ENCODE measurements around a stretch of chr3.

DNA sequence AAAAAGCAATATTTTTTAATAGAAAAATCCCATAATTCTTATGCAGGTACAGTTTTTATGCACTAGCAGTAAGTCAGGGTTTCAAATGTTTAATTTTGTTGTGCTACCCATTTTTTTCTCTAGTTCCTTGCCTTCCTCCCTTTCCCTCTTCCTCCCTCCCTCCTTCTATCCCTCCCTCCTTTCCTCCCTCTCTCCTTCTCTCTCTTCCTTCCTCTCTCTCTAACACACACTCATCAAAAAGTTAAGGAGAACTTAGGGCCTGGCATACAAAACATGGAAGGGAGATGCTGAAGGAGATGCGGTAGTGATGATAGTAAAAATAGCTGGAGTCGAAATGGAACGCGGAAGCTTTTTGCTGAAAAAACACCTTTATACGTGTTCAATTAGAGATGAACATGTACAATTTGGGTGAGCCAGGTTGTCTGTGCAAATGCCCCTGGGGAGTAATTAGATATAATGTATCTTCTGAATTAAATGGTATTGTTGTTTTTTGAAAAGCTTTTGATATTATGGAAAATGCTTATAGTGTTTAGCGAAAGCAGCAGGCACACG is 103.9 kb downstream of the VPS8 start:
- PRO-cap, result no peak
- RAMPAGE, long total RNA, 4 experiments, result no peak in any of the 4 experiments

- PRO-cap, result no peak
- RAMPAGE, long total RNA, 4 experiments, result no peak in any of the 4 experiments
These were observed 27.2 kb upstream of the MAP3K13 start for GRCh38 chr3:185335526-185336291.

DNA sequence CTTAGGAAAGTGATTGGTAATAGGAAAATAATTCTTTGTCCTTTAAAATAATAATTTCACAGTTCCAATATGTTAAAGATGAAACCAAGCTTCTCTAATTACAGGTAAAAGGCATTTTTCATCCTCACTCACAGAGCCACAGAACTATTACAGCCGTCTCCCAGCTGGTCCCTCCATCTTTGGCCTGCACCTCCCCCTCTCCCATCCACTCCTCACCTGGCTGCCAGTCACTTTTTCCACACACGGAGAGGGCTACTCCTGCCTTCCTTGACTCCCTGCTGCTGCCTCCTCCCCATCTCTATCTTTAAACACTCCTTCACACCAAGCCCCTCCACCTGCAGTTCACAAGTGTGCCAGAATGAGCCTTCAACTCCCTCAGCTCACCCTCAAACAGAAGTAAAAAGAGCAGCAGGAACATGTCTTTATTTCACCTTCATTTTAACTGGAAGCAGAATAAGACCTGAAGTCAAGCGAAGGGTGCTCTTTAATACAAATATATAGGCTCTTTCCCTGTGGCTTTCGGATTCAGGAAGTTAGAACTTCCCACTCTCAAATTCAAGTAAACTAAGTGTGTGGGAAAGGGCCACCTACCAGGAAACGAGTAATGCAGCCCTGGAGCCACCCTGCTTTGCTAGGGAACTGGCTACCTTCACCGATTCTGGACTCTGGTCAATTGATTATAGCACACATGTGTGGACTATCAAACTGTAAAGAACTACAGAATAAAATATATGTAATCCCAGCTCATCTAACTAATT is 116.5 kb downstream of the SENP2 start:
- PRO-cap, result no peak
- RAMPAGE, long total RNA, 4 experiments, result no peak in any of the 4 experiments

- PRO-cap, result bidirectional peak, plus-strand start at chr3:185826389, minus-strand start at chr3:185826300
- RAMPAGE, long total RNA, 4 experiments, result no peak in any of the 4 experiments
These were observed 1.3 kb upstream of the IGF2BP2 start for GRCh38 chr3:185825944-185826757.

- PRO-cap, result no peak
- RAMPAGE, long total RNA, 4 experiments, result start-site peak on the minus strand in 1 of 4 experiments, at chr3:185930226-185930322 at its widest, 14 reads per replicate
These were observed 8.1 kb downstream of the TRA2B start for GRCh38 chr3:185929183-185930585.

GRCh38 chr3:185931383-185932026 is 6.3 kb downstream of the TRA2B start:
- PRO-cap, result no peak
- RAMPAGE, long total RNA, 4 experiments, result start-site peak on the minus strand in 1 of 4 experiments, at chr3:185931461-185931899 at its widest, 6 to 20 reads per replicate

DNA sequence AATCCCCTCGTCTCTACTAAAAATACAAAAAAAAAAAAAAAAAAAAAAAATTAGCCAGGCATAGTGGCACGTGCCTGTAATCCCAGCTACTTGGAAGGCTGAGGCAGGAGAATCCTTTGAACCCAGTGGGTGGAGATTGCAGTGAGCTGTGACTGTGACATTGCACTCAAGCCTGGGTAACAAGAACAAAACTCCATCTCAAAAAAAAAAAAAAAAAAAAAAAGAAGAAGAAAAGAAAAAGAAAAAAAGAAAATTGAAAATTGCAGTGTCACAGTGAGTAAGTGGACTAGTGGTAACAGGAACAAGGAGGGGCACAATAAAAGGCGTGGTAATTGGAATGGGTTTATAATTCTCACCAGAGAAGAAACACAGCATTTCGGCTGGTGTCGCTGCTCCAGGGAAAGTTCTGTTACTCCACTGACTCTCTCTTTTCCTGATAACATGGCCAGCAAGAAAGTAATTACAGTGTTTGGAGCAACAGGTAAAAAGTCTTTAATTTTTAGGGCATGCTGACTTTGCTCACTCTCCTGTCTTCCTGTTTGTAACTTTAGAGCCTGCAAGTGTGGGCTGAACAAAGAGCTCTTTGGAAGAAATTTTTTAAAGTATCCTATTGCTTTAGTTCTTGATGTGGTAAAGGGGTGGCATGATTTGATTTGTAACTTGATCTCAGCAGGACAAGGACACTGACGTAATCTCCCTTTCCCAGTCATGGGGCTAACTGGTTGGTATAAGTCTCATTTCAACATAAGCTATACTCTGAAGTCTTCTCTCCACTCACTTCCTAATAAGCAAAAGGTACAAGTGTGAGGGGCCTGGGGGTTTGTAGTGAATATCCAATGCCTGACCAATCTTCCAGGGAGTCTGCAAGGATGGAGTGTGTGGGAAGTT is 22.0 kb upstream of the TRA2B start:
- PRO-cap, result unidirectional peak, plus-strand start at position 375 of the sequence
- RAMPAGE, long total RNA, 4 experiments, result start-site peak on the plus strand in 4 of 4 experiments, centred at positions 374 to 410 of the sequence, 76 to 301 reads per replicate

- PRO-cap, result no peak
- RAMPAGE, long total RNA, 4 experiments, result start-site peak on the plus strand in 1 of 4 experiments, at chr3:185973924-185974086 at its widest, 43 to 101 reads per replicate
These were observed 36.0 kb upstream of the TRA2B start for GRCh38 chr3:185973840-185974212.

GRCh38 chr3:186047647-186048357 is 61.1 kb downstream of the ETV5 start:
- PRO-cap, result no peak
- RAMPAGE, long total RNA, 4 experiments, result no peak in any of the 4 experiments

DNA sequence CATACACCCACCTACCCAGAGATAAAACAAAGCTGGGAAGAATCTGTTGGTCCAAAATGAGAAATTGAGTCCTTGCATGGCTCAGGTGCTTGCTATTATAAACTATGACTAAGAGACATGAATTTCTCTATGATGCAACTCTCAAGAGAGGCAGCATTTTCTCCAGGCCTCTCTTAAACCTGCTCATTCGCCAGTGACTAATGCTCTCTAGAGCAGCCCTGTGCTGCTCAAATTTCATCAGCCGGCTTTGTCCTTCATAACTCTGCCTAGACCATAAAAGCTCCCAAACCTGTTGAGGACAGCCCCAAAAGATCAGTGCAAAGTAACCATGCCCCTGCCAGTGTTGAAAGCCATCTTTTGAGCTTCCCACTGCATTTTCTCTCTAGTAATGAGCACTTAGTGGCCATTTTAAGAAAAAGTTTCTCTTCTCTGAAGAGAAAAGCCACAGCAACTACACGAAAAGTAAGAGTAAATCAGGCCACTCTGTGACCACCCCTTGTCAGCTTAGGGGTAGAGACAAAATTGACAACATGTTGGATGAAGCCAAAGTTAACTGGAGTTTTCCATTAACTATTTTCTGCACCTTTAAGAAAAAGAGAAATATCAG is 4.8 kb downstream of the ETV5 start:
- PRO-cap, result no peak
- RAMPAGE, long total RNA, 4 experiments, result no peak in any of the 4 experiments

DNA sequence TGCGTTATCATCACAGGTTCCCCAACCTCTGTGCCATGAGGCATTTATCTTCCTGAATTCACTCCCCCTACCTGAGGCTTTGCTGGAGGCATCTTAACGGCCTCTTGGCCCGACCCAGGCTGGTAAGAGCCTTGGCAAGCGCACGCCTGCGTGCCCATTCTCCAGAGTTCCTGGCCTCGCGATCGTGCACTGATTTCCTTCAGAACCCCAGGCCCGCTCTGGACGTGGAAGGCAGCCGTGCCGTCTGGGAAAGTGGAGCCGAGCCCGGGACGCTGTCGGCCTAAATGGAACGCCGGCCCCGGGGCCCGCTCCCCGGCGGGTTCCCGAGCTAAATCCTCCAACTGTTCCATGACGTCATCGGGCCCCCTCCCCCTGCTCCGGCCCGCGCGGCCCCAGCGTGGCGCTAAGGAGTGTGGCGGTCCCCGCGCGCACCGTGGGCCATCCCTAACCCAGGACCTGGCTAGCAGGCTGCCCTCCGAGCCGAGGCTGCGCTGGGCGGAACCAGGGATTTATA is 84.6 kb upstream of the ETV5 start:
- PRO-cap, result no peak
- RAMPAGE, long total RNA, 4 experiments, result no peak in any of the 4 experiments

- PRO-cap, result no peak
- RAMPAGE, long total RNA, 4 experiments, result no peak in any of the 4 experiments
These were observed 101.3 kb upstream of the ETV5 start for GRCh38 chr3:186210031-186210830.

GRCh38 chr3:186360714-186361228 is 1.3 kb downstream of the DGKG start:
- PRO-cap, result unidirectional peak, plus-strand start at chr3:186360956; unidirectional peak, plus-strand start at chr3:186360983
- RAMPAGE, long total RNA, 4 experiments, result no peak in any of the 4 experiments

GRCh38 chr3:186598106-186598910 is 14.6 kb upstream of the AHSG start:
- PRO-cap, result no peak
- RAMPAGE, long total RNA, 4 experiments, result no peak in any of the 4 experiments

DNA sequence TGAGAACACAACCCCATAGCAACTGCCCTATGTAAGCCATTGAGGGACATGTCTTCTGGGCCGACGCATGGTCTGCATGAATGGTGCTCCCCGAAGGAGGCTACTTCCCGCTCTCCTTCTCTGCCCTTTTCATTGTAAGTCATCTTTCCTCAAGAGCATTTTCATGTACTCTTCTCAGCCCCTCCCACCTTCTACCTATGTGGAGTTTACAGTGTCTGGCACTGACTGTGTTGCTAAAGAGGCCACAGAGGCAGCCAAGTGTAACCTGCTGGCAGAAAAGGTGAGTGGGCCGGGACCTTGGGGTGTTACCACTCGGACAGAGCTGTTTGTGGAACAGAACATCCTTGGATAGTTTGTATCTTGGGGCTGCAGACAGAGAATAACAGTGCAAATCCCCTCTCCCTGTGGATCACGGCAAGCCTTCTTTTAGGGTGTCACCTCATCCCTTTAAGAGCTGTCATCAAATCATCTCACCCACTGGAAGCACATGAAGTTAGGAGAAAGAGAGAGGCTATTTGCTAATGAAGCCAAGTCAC is 5.6 kb downstream of the AHSG start:
- PRO-cap, result no peak
- RAMPAGE, long total RNA, 4 experiments, result no peak in any of the 4 experiments

GRCh38 chr3:186745971-186746385 is 28.8 kb downstream of the KNG1 start:
- PRO-cap, result no peak
- RAMPAGE, long total RNA, 4 experiments, result no peak in any of the 4 experiments

- PRO-cap, result bidirectional peak, plus-strand start at chr3:186753226, minus-strand start at chr3:186753071
- RAMPAGE, long total RNA, 4 experiments, result no peak in any of the 4 experiments
These were observed 30.5 kb upstream of the EIF4A2 start for GRCh38 chr3:186752828-186753325.

DNA sequence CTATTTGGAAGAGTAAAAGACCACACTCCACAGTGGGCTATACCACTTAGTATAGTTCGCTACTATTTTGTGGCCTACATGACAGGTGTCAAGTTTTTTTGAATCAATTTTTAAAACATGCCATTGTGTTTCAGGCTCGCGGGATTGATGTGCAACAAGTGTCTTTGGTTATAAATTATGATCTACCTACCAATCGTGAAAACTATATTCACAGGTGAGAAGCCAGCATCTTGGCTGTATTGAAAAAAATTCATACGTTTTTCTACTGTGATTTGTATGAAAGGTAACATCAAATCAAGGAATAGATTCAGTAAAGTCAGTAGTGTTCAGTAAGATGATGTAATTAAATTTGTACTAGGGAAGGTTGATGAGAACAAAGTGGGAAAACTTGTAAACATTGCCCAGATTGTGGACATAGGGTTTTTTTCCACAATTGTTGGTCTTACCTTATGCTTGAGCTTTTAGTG is 4.3 kb downstream of the EIF4A2 start:
- PRO-cap, result no peak
- RAMPAGE, long total RNA, 4 experiments, result start-site peak on the plus strand in 1 of 4 experiments, centred at position 208 of the sequence, 35 reads per replicate

DNA sequence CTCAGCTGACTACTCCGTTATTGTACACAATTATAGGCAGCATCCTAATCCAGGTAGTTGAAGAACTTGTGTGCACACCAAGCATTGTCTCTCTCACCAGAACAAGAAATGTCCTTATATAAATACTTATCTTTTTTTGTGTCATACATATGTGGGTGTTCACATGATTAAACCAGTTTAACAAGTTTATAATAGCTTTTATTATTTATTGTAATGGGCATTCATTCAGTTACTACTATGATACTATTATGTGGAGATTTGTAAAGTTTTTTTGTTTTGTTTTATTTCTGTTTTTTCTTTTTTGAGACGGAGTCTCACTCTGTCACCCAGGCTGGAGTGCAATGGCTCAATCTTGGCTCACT is 2.5 kb upstream of the RFC4 start:
- PRO-cap, result no peak
- RAMPAGE, long total RNA, 4 experiments, result no peak in any of the 4 experiments

DNA sequence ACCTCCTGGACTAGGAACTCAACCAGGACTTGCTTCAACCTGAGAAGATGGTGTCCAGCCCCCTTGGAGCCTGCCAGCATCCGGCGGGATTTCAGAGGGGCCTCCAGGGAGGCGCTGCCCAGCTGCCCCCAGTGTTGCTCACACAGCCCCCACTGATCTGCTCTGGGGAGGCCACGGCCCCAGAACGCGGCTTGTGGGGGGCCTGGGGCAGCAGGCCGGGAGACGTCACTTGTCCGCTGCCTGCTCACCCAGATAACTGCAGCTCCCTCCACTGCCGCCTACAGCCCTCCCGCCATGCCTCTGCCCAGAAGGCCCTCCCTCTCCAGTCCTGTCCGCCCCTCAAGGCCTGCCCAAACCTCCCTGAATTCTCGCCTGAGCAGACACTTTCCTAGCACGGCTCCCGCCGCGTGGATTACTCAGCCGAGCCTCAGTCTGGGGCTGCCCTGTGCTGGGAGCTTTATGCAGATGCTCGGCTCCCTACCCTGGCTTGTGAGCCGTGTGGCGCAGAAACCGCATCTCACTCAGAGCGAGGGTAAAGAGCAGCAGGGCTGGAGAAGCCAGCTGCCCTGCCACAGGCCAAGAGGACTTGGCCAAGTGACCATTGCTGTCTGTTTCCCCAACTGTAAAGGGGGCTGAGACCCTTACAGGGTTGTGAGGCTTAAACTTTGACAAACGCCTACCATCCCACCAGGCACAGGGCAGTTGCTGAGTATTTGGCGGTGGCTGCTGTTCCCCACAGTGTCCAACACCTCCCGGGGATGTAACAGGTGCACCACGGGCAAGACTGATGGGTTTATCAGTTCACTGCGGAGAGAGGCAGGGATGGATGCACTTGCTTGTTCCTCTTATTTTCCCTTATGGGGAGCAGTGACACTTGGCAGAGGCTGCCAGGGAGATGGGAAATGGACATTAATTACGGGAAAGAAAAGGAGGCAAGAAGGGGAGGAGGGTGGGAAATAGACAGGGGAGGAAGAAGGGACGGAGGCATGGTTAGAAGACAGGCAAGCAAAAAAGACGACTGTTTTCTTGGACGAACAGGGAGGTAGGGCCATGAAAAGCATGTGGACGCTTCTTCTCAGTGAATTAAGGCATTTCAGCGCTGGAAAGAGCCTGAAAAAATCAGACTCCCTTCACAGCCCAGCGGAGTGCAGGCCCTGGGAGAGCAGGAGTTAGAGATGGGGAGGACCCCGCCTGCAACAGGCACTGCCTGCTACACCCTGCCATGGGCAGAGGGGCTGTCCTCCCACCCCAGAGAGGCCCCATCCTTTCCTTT is 16.8 kb upstream of the ADIPOQ start:
- PRO-cap, result unidirectional peak, minus-strand start at position 254 of the sequence
- RAMPAGE, long total RNA, 4 experiments, result no peak in any of the 4 experiments